GM23248 (cell line): ENCODE results near the genes OR51E1, MMP26, OR51S1, OR51Q1, OR51I2, OR52E4, OR52E5, C11orf42 and TIMM10B.

DNA sequence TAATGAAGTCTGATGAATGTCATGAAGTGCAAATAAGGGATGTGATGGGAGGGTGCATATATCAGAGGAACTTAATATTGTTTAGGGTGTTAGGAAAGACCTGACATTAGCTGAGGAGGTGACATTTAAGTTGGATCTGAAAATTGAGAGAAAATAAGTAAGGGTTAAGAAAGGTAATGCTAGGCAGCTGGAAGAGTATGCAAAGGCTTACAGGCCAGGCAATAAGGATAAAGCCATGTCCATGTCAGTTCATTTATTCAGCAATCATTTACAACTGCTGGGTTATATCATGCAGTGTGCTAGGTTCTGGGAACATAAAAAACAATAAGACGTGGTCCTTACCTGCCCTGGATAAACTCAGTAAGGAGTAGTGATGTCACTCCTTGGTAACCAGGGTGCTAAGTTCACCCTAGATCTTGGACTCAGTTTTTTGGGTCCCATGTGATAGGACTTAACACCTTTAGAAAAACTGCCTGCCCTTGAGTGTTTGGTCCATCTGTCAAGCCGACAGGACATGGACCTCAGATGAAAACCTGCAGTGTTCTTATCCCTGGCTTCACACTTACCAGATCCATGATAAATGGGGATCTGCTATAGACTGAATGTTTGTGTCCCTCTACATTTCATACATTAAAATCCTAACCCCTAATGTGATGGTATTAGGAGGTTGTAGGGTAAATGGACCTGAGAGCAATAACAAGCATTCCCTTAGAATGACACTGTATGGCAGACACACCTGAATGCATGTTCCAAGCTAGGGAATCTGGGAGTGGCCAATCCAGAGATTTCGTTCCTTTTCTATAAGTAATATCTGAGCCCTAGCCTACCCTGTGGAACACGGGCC, 75.8 kb downstream of the STIM1 start:
- RAMPAGE, long total RNA: no peak

- RAMPAGE, long total RNA: no peak
These were observed 83.6 kb downstream of the STIM1 start for GRCh38 chr11:3938988-3939548.

GRCh38 chr11:3989219-3989658, 105.4 kb upstream of the RRM1 start:
- RAMPAGE, long total RNA: no peak

- RAMPAGE, long total RNA: no peak
These were observed 93.8 kb upstream of the RRM1 start for GRCh38 chr11:4000668-4001269.

- RAMPAGE, long total RNA: no peak
These were observed at the start of gene OR51E1 for GRCh38 chr11:4643615-4644060. Gene OR51E1 (plus strand): TSS chr11:4643982.

DNA sequence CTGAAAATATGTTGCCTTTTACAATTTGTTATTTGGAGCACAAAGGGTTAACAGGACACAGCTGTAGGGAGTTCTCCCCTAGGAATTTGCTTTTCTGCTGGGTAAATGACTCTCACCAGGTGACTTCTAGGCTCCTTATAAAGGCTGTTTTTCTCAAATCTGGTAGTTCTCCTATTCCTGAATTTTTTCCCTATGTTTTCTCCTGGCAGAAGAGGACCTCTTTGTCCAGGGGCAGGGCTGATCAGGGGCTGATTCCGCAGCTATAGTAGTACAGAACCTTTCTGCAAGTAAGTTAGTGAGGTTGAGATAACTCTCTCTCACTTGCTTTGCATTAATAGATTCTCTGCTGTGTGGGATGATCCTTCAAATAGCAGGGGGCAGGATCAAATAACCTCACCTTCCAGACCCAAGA, at the start of gene MMP26:
MMP26 (plus strand) TSS at position 165 of the 412 bp plus-strand sequence.
- RAMPAGE, long total RNA: no peak

DNA sequence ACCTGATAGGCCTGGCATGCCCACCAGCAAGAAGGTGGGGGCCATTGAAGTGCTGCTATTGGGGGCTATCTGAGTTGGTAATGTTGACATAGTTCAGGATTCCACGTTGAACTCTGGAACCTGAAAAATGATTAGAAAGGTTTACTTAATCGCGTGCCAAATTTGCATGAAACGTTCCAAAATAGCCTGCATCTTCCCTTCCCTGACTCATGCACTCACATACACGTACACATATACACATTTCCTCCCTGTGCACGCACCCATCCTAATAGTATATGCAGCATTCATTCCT, at the start of gene OR51S1:
OR51S1 (minus strand) TSS at position 90 of the 292 bp plus-strand sequence.
- RAMPAGE, long total RNA: no peak

- RAMPAGE, long total RNA: no peak
These were observed 6.9 kb upstream of the OR52E2 start for GRCh38 chr11:5066328-5066668.

DNA sequence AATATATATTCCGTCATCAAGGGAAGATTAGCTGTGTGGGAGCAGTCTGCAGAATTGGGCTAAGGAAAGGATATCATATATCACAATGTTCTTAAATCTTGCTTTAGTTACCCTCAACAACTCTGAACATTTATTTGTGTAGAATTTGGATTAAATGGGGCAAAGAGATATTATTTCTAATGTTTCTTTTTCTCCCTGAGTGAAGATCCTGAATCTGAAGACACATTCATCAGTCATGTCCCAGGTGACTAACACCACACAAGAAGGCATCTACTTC, at the start of gene OR51Q1:
OR51Q1 (plus strand) TSS at position 146 of the 277 bp plus-strand sequence.
- RAMPAGE, long total RNA: no peak

DNA sequence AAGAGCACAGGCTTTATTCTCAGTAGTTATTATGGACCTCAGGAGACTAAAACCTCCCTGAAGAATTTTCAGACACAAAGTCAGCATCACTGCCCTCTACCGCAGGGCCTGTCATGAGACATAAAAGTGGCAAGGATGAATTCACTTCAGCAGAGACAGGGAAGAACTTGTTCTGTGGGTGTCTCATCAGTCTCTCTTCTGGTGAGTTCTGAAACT, at the start of gene OR51I2:
OR51I2 (plus strand) TSS at position 160 of the 216 bp plus-strand sequence.
- RAMPAGE, long total RNA: no peak

- RAMPAGE, long total RNA: no peak
These were observed 1.3 kb downstream of the TRIM22 start for GRCh38 chr11:5690662-5691451.

GRCh38 chr11:5880287-5880814, at the start of gene OR52E4:
Gene OR52E4 (plus strand): TSS chr11:5880629.
- RAMPAGE, long total RNA: no peak

DNA sequence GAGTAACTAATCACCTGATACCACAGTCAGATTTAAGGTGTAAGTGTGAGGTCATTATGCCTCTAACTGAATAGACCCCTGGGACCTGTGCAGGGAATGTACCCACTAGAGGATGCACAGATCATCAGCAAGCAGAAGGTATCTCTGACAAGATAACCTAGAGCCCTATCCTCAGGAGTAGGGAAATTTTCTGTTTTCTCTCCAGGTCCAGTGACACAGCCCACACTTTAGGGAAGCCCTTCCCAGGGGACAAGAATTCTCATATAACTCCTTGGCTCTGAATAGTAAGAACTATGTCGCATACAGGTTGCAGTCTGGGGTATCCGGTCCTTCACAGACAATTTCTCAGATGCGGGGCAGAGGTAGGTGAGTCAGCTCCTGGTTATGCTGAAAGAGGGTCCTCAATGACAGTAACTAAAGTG, at the start of gene OR52E5:
OR52E5 (plus strand) TSS at position 300 of the 422 bp plus-strand sequence.
- RAMPAGE, long total RNA: no peak

DNA sequence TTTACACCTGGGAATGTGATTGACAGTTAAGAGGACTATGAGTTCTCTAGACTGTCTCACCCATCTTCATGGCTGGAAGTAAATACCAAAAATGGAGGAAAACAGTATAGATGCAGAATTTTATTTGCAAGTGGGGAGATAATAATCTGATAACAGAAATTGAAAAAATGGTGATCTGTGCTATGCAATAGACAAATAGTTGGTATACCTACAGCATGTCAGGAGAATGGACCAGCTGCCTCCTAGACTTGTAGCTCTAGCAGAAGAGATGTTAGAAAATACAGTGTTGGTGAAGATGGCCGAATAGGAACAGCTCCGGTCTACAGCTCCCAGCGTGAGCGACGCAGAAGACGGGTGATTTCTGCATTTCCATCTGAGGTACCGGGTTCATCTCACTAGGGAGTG, 26.8 kb downstream of the OR52B2 start:
- RAMPAGE, long total RNA: no peak

- RAMPAGE, long total RNA: no peak
These were observed at the start of gene C11orf42 for GRCh38 chr11:6205443-6205655. Gene C11orf42 (plus strand): TSS chr11:6205557.

- RAMPAGE, long total RNA: no peak
These were observed 6.1 kb downstream of the C11orf42 start for GRCh38 chr11:6211418-6211974.

- RAMPAGE, long total RNA: no peak
These were observed 428 bp downstream of the FHIP1B start for GRCh38 chr11:6233922-6234494.

DNA sequence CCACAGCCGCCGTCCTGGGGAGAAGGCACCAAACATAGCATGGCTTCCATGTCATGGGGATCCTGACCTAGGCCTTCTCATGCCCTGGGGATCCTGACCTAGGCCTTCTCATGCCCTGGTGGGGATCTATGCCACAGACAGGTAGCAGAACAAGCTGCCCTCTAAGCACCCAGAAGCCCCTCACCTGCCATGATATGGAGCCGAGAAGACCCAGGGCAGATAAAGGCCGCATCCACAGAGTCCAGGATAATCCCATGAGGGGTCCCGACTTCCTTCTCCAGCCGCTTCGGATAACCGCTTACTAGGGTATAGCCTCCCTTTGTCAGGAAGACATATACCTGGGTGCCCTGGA, 9.4 kb downstream of the HPX start:
- RAMPAGE, long total RNA: no peak

- RAMPAGE, long total RNA: start-site peak on the plus strand at chr11:6481503-6481511, 87 and 78 reads in 2 replicates
These were observed at the start of gene TIMM10B for GRCh38 chr11:6481414-6482016. Gene TIMM10B (plus strand): TSS chr11:6481501.

GRCh38 chr11:6482017-6482406, 711 bp downstream of the TIMM10B start:
- RAMPAGE, long total RNA: no peak